HEK293 (cell line): ENCODE measurements around a stretch of chr9.

GRCh38 chr9:137517478-137517980 is 32.7 kb downstream of the PNPLA7 start:
- PRO-cap, result no peak
- RRBS, 2 experiments, result no CpG with 5 or more reads among the region's 4 CpGs

DNA sequence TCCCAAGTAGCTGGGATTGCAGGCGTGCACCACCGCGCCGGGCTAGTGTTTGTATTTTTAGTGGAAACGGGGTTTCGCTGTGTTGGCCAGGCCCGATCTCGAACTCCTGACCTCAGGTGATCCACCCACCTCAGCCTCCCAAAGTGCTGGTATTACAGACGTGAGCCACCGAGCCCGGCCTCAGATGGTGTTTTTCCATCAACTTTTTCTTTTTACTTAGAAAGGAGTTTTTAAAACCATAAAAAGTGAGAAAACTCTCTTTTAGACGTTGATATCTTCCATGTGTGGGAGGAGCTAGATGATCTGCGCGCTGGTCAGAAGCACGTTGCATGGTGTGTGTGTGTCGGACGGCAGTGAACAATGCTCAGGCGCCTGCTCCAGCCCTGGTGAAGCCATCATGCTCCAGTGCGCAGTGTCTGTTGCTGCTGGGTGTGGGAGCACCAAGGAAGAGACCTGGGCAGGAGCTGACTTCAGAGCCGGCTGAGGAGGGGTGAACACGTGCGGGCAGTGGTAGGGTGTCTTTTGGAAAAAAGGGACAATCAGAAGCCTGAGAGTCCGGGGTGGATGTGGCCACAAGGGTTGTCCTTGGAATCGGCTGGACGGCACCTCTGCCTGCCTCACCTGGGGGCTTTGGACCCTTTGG is 73.7 kb downstream of the EHMT1 start:
- PRO-cap, result no peak
- RRBS, 2 experiments, result 90 to 93% methylated on average over 4 of the region's 25 CpGs